Skin of body (tissue), 2 donors: Measurements from ENCODE around the genes MNT and PAFAH1B1.

GRCh38 chr17:2062406-2063103 is 7.7 kb downstream of the HIC1 start:
- RAMPAGE, long total RNA, result no peak

GRCh38 chr17:2071394-2072617 is 16.9 kb downstream of the HIC1 start:
- RAMPAGE, long total RNA, result no peak

GRCh38 chr17:2173009-2173461 is 118.1 kb downstream of the HIC1 start:
- RAMPAGE, long total RNA, result no peak

GRCh38 chr17:2176457-2176798 is 121.5 kb downstream of the HIC1 start:
- RAMPAGE, long total RNA, result no peak

- RAMPAGE, long total RNA, result no peak
These were observed 62.9 kb downstream of the SMG6 start for GRCh38 chr17:2240626-2241189.

DNA sequence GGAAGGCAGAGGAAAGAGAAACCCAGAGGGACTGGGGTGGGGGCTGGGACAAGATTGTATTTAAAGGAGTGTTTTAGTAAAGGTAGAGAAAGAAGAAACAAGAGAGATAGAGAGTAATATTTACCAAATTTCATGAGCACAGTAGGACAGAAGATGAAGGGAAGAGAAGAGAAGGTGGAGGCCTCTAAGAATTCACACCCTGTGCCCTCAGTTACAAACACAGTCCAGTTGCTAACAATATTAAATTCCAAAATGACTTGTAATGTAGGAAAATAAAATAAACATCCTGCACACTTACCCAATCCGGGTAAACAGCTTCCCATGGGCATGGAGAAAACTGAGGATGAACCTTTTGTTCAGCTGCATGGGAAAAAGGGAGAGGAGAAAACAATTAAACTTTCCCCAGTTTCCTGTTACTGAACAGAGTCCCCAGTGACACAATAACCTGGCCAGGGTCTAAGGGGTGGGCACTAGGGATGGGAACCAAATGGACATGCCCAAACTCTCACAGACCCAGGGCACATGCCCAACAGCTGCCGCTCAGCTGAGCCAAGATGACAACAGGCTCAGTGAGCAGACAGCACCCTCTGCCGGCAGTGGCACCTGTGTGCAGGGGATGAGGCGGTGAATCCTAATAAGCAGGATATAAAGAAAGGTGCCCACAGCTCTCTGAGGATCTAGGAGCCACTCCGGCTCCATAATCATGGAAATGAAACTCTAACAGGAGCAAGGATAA is 59.1 kb downstream of the SMG6 start:
- RAMPAGE, long total RNA, result no peak

DNA sequence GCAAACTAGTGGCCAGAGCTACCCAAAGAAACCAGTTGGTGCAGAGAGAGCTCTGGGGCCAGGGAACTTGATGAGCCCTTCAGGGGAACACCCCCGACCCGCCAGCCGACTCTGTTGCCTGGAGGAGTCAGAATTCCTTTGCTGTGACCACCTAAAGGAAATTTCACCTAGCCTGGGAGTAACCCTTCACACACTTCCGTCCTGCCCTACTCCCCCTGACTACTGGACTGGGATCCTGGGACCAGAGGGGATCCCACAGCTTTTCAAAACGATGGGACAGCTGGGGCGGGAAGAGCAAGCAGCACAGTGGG is 18.9 kb downstream of the MNT start:
- RAMPAGE, long total RNA, result no peak

GRCh38 chr17:2383783-2384355 is 17.0 kb downstream of the MNT start:
- RAMPAGE, long total RNA, result no peak

DNA sequence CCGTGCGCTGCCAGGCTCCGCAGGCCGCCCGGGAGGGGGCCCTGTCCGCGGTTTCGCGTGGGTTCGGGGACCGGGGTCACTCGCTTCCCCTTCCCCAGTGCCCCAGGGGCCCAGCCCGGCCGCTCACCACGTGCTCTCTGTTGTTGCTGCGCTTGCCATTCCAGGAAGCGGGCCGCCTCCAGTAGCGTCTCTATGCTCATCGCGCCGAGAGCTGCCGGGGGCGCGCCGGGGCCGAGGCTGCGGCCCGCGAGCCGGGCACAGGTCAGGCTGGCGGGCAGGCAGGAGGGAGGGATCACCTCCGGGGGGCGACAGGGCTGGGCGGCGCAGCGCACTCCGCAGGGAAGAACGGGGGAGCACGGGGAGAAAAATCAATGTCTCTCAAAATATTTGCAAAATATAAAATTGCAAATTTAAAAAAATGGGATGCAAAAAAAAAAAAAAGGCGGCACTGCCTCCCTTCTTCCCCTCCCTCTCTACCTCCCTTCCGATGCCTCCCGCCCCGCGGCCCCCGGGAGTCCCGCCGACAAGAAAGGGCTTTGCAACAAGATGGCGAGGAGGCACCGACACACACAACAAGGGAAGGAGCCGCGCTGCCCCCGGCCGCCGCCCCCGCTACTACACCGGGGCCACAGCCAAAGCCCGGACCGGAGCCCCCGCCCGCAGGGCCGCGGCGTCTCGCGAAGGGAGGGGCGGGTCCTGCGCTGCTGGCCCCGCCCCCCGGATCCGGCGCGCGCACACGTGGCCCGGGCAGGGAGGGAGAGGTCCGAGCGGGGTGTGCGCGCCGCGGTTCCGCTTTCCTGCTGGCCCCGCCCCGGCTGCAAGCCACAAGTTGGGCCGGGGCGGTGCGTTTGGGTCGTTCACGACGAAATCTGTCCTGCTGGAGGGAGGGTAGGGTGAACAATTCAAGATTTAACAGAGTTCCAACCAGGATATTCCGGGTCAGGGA is at the start of gene MNT:
Gene MNT (minus strand): TSS at position 548 of the 946 bp plus-strand sequence.
- RAMPAGE, long total RNA, result no peak

DNA sequence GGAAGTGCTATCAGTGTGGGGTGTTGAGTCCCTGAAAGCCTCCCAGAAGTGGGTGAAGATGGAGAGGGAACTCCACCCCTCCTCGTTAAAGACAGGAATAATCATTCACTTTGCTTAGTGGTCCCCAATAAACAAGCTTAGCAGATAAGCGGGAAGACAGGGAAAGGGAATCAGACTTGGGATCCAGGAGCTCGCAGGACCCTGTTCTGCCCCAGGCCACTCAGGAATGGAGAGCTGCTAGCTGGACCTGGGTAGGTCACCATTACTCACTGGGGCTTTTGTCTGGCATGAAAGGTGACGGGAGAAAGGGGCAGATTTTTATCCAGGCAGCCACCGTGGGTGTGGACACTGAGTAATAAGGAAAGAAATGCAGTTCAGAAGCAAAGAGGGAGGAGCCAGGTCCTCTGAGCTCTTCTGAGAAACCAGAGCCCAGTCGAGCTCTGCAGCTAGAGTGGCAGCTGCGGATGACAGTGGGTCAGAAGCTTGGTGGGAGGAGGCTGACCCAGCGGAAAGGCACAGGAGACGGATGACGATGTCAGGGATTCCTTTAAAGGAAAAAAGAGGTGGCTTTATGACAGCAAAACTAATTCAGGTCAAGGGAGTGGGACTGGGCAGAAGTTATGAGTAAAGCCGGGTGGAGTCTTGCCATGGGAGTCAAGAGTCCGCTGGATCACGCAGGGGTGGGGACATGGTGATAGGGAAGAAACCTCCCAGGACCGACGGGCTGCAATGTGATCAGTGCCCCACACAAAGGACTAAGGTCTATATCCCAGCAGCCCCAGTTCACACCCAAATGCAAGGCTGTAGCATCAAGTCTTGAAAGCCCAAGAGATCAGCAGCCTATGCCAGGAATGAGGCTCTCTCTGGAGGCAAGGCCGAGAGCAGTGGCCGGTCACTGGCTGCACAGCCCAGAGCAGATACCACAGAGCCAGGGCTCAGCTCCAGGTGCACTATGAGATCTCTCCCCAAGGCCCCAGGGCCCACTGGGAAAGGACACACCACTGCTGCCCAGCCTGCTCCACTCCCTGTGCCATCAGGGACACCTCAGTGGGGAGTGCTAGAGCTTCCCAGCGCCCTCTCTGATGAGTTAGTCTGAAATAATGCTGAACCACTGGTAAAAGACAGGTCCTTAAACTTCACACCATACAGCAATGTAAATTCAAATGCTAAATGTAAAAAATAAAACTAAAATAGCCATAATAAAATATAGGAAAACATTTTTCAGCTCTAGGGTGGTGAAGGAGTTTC is 6.2 kb upstream of the MNT start:
- RAMPAGE, long total RNA, result no peak

DNA sequence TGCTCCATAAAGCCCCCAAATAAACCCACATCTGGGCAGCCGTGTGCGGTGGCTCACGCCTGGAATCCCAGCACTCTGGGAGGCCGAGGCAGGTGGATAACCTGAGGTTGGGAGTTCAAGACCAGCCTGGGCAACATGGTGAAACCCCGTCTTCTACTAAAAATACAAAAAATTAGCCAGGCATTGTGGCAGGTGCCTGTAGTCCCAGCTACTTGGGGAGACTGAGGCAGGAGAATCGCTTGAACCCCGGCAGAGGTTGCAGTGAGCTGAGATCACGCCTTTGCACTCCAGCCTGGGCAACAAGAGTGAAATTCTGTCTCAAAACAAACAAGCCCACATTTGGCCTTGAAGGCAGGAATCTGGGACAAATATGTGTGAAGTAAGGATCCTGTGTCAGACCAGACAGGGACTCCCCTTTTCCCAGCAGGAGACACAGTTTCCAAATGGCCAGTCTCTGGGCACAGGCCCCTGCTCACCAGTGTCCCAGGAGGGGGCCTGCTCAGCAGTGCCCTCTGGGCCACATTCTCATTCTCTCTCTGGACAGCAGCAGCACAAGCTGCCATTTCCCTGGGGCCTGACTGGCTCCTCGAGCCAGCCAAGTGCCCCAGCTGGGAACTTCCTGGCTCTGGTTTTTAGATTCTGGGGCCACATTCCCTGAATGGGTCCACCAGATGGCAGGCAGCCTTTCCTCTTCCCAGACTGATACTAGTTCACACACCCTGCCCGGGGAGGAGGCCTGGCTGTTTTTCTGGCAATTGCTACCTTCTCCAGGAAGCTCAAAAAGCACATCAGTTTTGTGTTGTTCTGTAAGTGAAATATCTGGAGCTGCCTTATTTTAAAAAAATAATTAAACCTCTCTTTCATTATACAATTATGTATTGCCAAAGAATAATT is 11.7 kb upstream of the MNT start:
- RAMPAGE, long total RNA, result no peak

GRCh38 chr17:2593582-2594272 is at the start of gene PAFAH1B1:
TSS of gene PAFAH1B1 (plus strand) at chr17:2593654.
- RAMPAGE, long total RNA, result no peak

DNA sequence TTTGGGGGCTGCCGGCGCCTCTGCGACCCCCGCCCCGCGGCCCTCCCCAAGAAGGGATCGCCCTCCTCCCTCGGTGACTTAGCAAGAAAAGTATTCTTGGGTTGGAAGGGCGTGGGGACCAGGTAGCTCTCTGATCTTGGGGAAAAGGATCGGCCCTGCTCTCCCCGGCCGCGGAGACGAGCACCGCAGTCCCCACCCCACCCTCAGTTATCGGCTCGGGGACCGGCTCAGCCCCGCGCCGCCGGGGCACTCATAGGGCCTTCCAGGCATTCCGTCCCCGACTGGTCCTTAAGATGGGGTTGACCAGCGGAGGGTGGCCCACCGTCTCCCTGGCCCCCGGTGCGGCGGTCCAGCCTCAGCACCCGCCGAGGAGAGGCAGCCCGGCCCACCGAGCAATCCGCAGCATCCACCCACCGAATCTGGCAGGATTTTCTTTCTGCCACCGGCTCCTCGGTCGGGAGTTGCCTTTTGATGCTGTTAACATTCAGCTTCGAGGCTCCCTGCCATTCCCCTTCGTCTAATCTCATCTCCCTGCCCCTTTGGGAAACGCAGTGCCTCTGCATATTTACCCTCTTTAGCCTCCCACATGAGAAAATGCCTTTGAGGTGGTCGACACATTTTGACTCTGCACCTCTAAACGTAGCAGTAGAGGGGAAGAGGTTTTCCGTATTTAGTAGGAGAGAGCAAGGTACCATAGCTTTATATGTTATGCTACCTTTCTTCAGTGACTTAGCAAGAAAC is 989 bp downstream of the PAFAH1B1 start:
- RAMPAGE, long total RNA, result no peak

DNA sequence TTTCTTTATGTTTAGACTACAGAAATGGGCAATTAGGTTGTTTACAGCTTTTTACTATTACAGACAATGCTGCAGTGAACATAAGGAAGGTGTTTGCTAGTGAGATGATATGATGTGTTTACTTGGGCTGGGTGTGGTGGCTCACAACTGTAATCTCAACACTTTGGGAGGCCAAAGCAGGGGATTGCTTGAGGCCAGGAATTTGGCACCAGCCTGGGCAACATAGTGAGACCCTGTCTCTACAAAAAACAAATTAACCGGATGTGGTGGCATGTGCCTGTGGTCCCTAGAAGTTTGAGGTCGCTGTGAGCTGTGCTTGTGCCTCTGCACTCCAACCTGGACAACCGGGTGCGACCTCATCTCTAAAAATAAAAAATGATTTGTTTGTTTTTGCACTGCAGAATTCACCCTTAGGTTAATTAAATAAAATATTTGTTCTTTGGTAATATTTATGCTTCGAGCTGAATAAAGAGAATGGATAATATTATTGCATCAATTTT is 15.0 kb downstream of the PAFAH1B1 start:
- RAMPAGE, long total RNA, result no peak

DNA sequence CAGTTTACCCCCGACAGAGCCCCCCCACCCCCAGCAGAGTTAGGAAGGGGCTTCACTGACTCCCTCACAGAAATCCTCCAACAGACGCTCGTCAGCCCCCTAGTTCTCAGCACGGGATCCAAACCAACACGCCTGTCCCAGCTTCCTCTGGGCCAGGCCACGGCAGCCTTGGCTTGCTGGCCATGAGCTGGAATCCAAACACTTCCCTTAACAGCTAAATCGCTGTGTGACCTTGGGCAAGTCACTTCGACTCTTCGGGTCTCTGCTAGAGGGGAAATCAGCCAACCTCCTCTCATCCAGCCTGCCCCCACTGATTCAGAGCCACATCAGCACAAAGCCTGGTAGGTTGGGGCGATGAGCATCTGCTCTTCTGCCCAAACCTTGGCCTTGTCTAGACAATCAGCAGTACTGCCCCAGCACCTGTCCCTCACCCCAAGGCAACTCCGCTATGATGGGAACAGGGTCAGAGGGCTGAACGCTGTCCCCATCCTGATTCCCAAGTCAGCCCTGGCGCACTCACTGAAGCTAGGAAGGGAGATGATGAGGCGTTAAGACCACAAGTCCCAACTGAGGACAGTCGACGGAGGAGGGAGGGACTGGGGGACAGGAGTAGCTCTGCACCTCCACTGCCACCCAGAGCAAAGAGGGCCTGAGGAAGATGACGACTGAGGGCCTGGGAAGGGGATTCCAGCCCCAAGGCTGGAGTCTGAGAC is 1.5 kb downstream of the CLUH start:
- RAMPAGE, long total RNA, result no peak

- RAMPAGE, long total RNA, result no peak
These were observed 19.6 kb upstream of the RAP1GAP2 start for GRCh38 chr17:2776442-2777276.

- RAMPAGE, long total RNA, result no peak
These were observed 58.1 kb downstream of the RAP1GAP2 start for GRCh38 chr17:2854327-2854743.

GRCh38 chr17:2863157-2863647 is 67.0 kb downstream of the RAP1GAP2 start:
- RAMPAGE, long total RNA, result no peak

- RAMPAGE, long total RNA, result no peak
These were observed 75.0 kb downstream of the RAP1GAP2 start for GRCh38 chr17:2871286-2871662.

DNA sequence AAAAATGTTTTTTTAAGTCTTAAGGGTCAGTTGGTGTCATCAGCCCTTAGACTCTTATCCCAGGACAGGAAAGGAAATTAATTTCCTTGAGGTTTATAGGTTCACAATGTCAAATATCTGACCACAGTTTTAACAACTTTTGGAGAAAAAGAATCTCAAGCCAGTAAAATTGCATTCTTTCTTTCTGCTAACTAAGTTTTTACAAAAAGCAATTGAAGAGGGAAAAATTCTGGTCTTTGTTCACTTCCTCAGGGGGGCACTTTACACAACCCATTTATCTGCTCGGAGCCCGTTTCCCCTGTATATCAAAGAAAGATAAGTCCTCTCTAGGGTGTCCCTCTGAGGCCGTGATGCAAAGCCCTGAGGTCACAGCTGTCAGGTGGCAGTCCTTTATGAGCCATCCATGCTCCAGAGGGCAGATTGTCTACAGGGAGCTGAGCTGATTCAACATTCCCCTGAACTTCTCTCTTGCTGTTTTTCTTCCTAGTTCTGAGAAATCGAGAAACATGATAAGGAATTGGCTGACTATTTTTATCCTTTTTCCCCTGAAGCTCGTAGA is 3.2 kb downstream of the CTNS start:
- RAMPAGE, long total RNA, result no peak